ENCODE results near the gene MEIS1.

DNA sequence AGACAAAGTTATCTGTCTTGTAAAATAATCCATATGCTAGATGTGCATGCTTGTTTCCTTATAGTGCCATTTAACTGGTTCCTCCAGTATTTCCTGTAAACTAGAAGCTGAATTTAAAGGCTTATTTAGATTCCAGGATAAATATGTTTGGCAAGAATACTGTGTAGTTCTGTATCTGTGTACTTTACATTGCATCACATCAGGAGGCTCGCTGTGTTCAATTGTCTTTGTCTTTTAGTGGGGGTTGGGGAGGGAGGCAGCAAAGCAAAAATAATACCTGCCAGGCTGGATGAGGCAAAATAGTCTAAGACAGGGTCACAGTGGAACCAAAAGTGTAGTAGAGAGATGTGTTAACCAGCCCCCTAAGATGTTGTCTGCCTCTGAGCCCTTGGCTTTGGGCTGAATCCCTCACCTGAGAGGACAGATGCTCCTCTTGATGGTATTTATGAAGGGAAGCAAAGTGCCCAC is 7.5 kb upstream of the AFTPH start:
- PRO-cap, 2 experiments, result no peak in any of the 2 experiments

GRCh38 chr2:64654124-64654998 is 648 bp upstream of the SERTAD2 start:
- PRO-cap, 2 experiments, result peak in 2 of 2 experiments; most common plus-strand start chr2:64654408 (in 1); most common minus-strand start chr2:64654235 (in 2)

DNA sequence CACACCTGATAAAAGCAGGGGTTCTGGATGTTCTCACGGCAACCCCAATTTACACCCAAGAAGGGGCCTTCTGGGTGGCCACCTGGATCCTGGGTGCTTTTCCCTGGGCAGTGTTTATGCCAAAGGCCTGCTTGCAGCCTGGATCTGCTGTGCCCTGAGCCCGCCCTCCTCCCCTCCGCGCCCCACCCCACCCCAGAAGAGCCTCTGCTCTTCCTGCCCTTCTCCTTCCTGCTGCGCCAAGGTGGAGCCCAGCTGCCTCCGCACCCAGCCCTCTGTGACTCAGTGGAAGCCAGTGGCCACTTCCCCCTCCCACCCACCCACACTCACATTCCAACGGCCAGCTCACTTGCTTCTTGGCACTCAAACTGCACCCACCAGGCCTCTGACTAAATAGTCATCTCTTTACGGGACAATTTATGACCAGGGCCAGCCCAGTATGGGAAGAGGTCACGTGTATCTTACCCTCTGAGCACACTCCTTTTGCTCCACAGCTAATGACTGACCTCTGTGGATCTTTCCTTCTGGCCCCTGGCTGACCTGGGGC is 150.4 kb upstream of the SLC1A4 start:
- PRO-cap, 2 experiments, result peak in 2 of 2 experiments; most common plus-strand start position 345 of the sequence (in 1); most common minus-strand start position 388 of the sequence (in 2)

DNA sequence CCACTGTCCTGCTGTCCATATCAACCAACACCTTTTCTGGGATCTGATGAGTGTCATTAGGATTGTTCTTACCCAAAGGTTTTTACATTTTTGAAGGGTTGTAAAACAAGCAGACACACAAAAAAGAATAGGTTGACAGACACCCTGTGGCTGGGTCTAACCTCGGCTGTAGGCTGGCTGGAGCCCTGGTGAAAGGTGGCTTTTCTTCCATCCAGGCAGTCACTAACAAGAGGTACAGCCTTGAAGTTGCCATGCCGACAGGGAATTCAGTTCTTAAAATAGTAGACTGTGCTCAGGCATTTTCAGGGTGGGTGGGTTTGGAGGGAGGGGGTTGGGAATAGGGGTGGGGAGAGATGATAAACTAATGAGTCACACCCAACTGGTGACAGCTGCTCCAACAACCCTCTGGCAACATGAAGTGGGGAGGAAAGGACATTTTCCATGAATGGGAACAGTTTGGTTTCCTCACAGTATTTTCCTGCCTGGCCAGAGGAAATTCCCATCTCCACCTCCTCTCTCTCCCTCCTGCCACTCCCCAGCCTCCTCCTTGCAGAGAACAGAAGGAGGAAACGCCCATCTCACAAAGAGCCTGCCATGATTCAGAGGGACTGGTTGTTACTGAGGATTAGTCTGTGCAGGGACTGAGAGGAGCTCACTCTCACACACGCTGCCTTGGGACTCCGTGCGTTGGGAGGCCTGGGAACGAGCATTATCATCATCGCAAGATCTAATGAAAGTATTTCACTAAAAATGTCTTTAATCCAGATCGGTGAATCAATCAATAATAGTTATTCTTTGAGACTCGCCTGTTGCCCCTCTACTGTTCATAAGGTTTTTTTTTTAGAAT is 113.0 kb upstream of the SLC1A4 start:
- PRO-cap, 2 experiments, result no peak in any of the 2 experiments

DNA sequence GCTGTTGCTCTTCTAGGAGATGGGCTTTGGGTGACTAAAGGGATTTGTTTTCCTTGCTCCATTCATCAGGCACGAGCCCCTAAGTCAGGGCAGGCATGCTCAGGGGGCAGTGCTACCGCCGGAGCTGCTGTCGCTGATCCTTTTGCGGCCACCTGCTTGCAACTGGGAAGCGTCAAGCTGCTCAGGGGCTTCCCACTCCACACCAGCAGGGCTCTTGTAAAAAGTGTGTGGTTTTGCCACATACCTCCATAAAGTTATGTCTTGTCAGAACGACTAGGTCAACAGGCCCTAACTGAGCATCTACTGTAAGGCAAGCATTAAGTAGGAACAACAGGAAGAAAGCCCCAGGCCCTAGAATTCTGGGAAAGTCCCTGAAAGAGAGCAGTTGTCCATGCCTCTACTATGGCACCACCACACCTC is 32.3 kb upstream of the CEP68 start:
- PRO-cap, 2 experiments, result no peak in any of the 2 experiments

- PRO-cap, 2 experiments, result no peak in any of the 2 experiments
Measured at GRCh38 chr2:65031246-65032153, 24.7 kb upstream of the CEP68 start.

DNA sequence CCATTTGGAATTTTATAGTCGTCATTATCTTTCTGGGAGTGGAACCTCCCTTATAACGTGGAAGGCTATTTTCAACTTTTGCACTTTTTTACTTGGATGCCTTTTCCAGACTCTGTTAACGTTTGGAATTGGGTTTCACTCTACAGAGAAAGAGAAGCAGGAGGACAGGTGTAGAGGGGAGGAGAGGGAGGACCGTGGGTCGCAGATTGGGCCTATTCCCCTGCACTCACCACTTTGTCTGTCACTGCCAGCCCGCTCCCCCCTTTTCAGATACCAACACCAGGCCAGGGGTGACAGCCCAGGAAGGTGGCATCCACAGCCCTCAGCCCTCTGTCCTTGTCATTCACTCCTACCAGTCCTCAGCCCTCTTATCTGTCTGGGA is 24.1 kb upstream of the CEP68 start:
- PRO-cap, 2 experiments, result no peak in any of the 2 experiments

- PRO-cap, 2 experiments, result no peak in any of the 2 experiments
Measured at GRCh38 chr2:65040418-65040929, 15.7 kb upstream of the CEP68 start.

DNA sequence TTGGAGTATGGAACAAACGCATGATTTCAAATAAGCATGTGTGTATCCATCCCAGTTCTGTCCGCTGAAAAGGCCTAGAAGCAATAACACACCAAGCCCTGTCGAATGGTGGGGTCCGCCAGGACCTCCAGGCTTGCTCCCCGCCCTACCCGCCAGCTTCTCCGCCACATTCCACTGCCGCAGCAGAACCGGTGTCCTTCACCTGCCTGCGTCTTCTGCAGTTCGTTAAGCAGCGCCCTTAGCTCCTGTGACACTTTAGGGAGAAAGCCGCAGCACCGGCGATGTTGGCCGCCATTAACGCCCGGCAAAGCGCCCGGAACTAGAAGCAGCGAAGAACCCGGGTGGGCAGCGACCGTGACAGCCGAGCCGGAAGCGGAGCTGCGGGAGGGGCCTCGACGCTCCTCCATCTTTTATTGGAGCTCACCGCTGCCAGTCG is 334 bp upstream of the ACTR2 start:
- PRO-cap, 2 experiments, result peak in 2 of 2 experiments; most common plus-strand start position 185 of the sequence (in 1); most common minus-strand start position 321 of the sequence (in 2)

DNA sequence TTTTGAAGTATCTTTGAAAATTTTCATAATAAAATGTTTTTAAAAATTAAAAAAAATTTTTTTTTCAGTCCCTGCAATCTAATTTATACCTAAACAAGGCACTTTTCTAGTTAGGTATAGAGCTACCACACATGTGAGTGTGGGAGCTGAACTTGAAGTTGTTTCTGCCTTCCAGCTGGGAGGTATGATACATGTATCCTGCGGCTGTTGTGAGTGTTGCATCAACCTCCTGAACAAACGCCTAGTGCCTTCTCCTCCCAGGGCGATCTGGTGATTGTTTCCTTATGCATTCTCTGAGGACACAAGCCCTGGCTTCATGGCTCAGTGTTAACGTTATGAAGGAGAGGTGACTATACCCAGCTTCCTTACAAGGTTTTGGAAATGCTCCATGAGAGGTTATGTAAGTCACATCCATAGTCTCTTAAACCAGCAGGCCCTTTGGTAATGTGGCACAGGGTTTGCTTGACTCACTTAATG is 64.9 kb downstream of the SPRED2 start:
- PRO-cap, 2 experiments, result no peak in any of the 2 experiments

DNA sequence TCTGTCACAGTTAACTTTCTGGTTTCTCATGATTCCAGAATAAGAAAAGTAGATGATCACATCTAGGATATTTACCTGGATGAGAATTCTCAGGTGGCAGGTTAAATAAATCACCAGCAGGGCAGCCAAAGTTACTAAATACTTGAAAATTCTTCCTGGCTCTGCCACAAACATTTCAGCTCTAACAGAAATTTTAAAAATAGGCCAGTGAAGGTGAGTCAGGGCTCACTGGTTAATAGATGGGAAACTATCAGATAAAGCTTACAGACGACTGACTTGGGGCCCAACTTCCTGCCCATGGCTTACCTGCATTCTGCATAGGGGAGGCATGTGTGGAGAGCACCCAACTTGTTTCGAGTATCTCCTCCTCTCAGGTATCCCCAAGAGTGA is 57.9 kb downstream of the SPRED2 start:
- PRO-cap, 2 experiments, result no peak in any of the 2 experiments

DNA sequence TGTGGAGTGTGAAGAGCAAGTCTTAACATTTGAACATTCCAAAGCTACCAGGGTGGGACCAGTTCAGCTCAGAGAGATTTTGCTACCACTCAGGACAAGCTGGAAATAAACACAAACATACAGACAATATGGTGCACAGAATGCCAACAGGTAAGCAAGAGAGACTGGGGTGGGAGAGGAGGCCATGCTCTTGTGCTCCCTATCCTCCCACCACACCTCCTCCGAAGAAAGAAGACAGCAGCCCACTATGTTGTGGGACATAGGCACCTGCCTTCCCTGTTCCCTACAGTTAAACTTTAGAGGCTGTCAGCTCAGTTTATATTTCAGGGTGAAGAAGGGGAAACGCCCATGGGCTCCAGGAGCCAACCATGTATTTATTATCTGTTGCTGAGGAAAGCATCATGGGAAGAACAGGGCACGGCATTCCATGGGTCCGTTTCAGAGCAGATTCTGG is 56.5 kb downstream of the SPRED2 start:
- PRO-cap, 2 experiments, result no peak in any of the 2 experiments

- PRO-cap, 2 experiments, result no peak in any of the 2 experiments
Measured at GRCh38 chr2:65432901-65433208, 456 bp upstream of the SPRED2 start.

- PRO-cap, 2 experiments, result no peak in any of the 2 experiments
Measured at GRCh38 chr2:65438420-65438947, 6.1 kb upstream of the SPRED2 start.

- PRO-cap, 2 experiments, result no peak in any of the 2 experiments
Measured at GRCh38 chr2:65553180-65553668, 120.8 kb upstream of the SPRED2 start.

DNA sequence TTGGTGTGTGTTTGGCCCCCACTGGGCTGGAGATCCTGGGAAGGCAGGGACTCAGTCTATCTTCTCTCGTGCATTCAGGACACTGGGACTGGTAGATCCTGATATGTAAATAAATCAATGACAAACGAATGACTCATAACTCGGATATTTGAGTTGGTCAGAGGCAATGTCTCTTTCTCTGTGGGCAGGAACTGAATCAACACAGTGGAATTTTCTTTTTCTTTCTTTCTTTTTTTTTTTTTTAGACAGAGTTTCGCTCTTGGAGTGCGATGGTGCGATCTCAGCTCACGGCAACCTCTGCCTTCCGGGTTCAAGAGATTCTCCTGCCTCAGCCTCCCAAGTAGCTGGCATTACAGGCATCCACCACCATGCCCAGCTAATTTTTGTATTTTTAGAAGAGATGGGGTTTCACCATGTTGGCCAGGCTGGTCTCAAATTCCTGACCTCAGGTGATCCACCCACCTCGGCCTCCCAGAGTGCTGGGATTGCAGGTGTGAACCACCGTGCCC is 144.7 kb upstream of the SPRED2 start:
- PRO-cap, 2 experiments, result no peak in any of the 2 experiments

DNA sequence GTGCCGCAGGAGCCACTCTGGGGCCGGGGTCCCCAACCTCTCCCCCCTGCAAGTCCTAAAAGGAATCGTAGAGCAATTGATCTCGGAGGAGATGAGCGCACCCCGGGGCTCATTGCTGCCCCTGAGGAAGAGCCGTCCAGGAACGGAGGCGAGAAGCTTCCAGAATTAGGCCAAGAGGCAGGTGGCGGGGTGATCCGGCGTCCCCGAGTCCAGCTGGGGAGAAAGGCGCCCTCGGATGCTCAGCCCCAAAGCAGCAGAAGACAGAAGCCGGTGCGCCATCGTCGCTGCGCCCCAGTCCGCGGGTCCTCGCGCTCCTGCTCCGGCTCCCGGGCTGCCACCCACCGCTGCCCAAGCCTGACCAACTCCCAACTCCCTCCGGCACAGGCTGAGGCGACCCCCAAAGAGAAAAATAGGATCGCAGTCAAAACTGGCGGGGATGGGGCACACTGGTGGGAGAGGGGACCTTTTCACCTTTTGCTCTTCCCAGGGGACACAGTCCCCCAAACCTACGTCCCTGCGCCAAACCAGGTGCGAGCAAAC is 8.6 kb upstream of the MEIS1 start:
- PRO-cap, 2 experiments, result no peak in any of the 2 experiments

DNA sequence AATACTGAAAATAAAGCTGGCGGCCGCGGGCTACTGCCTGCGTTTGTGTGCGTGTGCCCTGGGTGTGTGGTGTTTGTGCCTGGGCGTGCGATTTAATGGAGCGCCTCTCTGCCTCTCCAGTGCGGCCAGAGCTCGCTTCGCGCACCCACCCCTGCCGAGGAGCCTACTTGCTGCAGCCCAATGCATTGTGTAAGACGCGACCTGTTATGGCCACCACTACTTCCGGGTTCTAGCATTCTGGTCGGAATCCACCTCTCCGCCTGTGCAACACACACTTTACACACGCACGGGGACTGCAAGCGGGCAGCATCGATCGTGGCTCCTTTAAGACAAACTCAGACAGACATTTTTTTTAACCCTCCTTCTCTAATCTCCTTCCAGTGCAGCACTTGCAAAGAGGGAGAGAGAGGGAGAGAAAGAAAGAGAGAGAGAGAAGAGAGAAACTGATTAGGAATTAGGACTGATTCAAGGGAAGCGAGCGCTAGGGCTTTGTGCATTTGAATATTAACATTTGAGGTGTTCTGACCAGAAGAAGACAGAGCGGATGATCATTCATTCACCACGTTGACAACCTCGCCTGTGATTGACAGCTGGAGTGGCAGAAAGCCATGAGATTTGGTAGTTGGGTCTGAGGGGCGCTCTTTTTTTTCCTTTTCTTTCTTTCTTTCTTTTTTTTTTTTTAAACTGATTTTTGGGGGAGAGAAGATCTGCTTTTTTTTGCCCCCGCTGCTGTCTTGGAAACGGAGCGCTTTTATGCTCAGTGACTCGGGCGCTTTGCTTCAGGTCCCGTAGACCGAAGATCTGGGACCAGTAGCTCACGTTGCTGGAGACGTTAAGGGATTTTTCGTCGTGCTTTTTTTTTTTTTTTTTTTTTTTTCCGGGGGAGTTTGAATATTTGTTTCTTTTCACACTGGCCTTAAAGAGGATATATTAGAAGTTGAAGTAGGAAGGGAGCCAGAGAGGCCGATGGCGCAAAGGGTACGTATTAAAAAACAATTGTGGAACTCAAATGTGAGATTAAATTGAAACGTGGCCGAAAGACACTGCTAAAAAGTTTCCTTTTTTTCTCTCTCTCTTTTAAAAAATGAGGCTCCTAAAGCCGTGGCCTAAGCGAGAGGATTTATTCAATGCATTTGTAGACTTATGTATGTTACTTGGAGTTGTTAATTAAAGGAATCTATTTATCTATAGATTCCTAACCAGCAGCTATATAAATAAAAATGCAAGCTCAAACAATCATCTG is at the start of gene MEIS1:
Gene MEIS1, plus strand, starts transcription at position 235 of the 1,243 bp plus-strand sequence.
- PRO-cap, 2 experiments, result peak in 2 of 2 experiments; most common plus-strand start position 235 of the sequence (in 2)

DNA sequence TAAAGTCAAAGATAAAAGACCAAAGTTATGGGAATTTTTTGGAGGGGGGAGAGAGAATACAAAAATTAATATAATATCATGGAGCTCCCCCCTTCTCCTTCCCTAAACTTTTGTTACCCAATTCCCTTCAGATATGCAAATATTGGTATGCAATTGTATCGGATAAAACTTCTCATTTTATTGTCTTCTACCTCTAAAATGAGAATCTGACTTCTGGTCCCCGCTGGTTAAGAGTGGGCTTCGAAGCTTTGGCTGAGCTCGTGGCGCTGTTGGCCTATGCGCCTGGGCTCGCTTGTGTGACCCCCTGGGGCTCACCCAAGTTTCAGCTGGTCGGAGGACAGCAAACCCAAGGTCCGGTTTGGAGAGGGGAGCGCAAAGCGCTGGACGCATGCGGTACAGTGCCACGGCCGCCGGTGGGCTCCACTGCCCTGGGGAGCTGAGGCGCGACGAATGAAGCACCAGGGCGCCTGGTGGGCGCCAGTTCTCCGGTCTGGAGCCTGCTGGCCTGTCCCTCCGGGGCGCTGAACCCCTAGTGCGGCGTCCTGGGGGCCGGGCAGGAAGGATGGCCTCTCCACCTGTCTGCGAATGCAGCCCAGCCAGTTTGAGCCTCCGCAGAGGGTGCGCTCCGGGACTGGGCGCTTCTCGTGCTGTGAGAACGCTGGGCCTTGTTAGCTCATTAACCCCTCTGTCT is 10.2 kb downstream of the MEIS1 start:
- PRO-cap, 2 experiments, result no peak in any of the 2 experiments

DNA sequence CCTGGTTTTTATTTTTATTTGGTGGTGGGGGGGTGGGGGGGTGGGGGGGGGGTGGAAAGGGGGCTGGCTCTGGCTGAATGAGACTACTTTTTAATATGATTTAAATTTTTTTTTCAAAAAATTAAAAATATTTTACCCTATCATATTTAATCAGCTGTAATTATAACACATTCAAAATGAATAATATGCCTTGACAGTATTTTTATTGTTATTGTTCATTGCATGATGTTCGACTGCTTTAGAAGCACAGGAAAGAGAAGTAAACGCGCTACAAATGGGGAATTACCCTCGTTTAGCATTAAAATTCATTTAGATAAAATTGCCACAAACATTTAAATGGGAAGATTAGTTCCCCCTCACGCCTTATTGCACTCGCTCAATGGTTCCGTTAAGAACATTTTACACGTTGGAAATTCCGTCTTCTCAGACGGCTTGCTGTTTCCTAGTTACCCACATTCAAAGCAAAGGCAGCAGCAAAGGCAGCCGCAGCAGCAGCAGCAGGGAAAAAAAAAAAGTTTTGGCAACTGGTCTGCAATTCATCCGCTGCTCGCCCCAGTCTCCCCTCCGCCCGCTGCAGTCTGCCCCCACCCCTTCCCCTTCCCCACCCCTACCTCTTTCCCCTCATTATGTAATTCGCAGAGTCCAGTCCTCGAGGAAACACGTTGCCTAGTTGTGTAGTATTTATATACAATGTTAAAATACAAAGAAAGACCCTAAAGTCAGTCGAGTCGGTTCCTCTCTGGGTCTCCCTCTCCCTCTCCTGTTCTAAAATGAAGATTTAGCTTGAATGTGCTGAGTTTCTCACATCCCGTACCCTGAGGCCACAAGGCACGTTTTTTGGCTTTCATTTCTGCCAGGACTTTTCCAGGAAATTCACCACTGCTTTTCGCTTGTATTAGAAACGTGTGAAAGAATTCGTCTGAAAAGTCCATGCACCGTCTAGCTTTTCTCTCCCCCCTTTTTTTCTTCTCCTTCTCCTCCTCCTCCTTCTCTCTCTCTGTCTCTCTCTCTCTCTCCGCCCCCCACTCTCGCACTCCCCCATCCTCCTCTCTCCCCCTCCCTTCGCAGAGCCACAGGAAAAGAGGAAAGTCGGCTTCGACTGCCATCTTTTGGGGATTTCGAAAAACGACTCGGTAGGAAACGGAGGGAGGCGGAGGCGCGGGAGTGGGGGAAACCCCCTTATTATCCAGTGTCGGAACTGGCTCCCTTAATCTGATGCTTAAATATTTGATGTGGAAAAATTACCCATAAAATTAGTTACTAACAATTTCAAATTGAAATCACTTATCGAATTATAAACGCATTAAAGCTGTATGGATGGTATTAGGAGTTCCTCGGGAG is 139.9 kb downstream of the MEIS1 start:
- PRO-cap, 2 experiments, result no peak in any of the 2 experiments

Data from monocyte (primary cell).